ENCODE results near the genes CELSR2, GSTM5, AHCYL1, STRIP1 and SLC6A17.

DNA sequence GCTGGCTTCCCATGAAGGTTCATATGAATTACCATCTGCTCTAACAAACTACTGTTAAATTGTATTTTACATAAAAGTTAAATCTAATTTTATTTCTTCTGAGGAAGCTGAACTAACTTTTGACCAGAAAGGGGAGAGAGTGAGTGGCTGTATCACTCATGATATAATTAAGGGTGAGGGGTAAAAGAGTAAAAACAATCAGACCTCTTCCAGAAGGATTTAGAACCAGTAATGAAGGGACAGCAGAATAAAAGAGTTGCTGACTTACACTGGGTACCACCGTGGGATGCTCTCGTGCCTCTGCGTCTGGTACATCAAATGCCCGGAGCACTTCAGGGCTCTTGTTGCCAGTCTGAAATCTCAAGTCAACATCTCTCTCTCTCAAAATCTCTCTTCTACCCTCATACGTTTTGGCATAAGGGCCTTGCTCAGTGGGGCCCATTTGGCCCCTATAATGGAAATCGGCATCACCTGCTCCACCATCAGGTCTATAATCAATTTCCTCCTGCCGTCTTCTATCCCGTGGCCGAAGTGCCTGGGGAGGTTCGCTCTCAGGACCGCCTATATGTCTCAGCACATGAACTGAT lies 26.4 kb downstream of the CLCC1 start:
- PRO-cap: no peak

DNA sequence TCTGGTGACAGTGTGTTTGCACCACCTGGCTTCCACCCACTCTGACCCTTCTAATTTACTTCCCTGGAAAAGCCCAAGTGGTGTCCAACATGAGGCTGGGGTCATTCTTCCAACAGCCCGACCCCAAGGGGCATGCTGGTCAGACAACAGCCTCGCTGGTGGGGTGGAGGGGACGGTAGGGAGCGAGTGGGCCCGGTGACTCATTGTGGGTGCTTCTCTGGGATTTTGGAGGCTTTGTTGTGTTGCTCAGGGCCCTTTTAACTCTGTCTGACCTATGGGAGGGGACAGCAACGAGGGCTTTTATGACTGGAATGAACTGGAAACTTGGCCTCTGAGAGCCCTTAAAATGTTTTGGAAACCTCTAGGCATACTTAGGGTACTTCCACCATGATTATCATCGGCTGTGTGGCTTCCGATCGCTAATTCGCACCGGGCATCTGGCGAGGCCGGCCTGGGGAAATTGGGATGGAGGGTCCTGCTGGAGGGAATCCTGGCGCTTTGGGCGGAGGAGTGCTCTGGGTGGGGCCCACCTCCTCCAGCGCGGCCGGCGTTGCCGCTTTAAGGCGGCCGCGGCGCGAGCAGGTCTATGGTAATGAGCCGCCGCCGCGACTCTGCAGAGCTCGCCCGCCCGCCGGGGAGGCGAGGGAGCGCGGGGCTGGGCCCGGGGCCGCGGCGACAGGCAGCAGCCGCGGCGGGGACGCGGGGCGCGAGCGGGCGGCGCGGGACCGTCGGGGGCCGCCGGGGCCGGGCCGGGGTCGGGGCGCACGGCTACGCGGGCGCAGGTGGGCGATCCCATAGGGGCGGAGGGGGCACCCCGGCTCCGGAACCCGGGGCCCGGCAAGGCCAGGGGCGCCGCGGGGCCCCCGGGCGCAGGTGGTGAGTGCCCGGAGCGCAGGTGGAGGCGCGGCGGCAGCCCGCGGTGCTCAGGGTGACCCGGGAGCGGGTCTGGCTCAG lies at the start of gene CELSR2:
TSS of gene CELSR2 (plus strand) at position 614 of the 954 bp plus-strand sequence.
- PRO-cap: unidirectional peak, plus-strand start at position 616 of the sequence

GRCh38 chr1:109263027-109263625 lies 13.8 kb downstream of the CELSR2 start:
- PRO-cap: no peak

DNA sequence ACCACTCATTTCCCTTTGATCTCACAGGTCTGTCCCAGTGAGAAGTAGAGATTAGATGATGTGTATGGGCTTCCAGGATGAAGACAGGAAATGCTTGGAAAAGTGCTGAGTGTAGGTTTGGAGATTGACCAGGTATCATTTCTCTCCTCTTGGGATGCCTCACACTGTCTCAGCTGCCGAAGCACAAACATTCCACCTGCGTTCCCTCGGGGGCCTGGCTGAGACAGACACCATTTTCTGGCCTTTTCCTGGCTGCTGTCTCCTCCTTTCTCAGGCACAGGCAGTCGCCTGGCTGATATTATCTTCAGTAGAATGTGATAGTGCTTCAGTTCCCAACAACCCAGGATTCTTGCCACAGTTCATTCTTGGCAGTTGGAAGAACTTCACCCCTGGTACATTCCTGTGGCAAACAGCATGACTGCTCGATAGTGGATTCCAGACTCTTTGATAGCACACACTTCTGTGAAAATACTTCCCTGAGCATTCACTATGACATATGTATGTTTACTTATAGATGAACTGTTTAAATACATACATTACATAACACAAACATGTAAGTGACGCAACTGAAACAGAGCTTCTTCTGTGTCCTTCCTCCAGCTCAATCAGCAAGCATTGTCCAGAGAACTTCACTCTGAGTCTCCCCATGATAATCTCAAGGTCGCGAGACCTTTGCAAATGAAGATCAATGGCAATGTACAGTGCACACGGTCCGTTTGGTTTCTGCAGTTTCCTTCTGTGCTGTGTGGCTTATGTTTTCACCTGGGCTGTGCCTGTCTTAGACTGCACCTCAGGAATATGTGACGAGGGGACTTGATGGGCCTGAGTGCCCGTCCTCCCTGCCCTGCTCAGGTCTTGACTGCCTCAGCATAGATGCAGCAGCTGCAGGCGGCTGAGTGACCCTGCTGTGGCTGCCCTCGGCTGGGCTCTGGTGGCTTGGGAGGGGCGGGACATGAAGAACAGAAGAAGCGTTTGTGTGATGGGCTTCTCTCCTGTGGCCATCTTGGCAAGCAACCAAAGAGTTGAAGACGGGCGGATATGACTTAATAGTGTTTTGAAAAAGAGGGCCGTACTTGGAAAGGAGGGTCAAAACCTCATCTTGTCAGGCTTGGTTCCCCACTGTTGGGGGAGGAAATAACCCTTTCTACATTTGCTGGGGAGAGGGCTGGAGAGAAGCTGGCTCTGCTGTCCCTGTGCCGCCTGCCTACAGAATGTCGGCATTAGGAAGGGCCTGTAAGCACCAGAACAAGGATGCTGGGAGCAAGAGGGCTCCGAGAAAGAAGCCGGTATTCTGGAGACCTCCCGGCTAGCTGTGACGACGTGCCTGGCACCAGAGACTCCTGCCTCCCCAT lies 7.4 kb downstream of the MYBPHL start:
- PRO-cap: no peak

DNA sequence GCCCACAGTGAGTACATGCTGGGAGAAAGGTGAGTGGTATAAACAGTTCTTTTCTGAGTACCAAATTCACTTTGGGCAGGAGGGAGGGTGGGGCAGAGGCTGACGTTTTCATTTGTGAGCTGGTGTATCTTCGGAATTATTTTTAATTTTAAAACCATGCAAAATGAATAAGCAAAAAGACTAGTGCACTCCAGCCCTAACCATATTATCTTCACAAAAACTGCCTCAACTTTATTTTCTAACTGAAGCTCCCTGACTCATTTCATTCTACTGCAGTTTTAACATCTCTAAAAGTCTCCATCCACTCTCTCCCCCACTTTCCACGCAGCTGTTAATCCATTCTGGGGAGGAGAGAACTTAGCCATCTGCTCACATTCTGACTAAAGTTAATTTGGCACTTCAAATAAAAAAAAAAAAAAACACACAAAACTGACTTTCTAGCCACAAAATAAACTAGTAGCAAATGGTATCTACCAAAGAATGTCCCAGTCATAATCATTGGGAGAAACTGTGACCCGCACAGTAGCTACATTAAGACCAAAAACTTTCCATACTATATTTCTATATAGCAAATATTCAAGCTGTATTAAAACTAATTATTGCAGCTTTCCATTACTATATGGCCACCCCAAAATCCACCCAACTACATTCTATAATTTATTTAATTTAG lies 5.4 kb upstream of the MYBPHL start:
- PRO-cap: no peak

DNA sequence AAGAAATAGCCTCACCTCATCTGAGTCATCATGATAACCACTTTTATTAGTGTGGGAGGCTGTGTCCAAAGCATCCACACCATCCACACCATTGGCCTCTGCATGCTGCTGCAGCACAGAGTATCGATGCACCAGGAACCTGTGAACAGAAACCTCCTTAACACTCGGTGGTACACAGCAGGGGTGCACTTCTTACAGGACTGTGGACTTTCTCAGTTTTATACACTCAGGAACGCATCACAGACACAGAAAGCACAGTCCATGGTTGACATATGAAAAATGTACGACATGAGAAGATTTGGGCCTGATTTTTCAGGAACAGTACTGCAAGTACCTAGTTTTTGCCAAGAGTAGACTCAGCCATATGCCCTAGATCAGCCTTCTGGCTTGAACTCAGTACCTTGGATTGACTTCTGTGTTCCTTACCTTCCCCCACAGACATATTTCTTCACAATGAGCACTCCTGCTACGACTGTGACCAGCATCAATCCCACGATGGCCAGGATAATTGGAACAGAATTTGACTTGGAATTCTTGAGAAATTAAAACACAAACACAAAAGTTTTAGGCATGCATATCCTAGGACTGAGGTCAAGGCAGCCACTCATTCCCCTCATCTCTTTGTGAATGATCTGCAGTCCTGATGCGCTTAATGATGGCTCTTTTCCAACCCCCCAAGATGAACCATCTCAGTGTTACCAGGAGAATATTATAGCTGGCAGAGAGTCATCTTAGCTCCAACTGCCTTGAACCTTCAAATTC lies 7.6 kb upstream of the MYBPHL start:
- PRO-cap: no peak

GRCh38 chr1:109340587-109341222 lies 33.9 kb upstream of the MYBPHL start:
- PRO-cap: no peak

DNA sequence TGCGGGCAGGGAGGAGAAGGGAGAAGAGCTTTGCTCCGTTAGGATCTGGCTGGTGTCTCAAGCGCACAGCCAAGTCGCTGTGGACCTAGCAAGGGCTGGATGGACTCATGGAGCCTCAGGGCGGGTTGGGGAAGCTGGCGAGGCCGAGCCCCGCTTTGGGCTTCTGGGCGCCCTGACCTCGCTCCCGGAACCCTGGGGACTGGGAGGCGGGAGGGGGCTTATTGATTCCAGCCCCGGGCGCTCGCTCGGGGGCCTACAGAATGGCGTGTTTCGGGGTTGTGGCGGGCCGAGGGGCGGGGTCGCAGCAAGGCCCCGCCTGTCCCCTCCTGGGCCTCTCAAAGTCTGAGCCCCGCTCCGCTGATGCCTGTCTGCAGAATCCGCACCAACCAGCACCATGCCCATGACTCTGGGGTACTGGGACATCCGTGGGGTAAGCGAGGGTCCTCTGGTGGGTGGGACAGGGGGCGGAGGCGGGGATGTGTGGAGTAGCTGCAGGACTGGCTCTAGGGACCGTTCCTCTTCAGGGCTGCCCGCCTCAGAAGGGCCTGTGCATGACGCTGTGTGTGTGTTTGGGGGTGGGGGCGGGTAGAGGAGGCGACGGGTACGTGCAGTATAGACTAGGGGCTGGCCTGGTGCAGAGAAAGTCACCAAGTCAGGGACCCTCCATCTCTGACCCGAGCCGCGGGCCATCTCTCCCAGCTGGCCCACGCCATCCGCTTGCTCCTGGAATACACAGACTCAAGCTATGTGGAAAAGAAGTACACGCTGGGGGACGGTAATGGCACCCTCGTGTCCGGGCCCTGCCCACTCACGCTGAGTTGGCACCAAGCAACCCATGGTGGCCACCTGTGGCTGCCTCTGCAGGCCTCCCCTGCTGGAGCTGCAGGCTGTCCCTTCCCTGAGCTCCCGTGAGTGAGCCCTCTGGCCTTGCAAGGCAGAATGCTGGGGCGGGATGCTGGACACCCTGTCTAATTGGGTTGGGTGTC lies at the start of gene GSTM5:
TSS of gene GSTM5 (plus strand) at position 333 of the 986 bp plus-strand sequence.
- PRO-cap: no peak

- PRO-cap: no peak
These were observed 8.5 kb upstream of the EPS8L3 start for GRCh38 chr1:109772083-109772701.

DNA sequence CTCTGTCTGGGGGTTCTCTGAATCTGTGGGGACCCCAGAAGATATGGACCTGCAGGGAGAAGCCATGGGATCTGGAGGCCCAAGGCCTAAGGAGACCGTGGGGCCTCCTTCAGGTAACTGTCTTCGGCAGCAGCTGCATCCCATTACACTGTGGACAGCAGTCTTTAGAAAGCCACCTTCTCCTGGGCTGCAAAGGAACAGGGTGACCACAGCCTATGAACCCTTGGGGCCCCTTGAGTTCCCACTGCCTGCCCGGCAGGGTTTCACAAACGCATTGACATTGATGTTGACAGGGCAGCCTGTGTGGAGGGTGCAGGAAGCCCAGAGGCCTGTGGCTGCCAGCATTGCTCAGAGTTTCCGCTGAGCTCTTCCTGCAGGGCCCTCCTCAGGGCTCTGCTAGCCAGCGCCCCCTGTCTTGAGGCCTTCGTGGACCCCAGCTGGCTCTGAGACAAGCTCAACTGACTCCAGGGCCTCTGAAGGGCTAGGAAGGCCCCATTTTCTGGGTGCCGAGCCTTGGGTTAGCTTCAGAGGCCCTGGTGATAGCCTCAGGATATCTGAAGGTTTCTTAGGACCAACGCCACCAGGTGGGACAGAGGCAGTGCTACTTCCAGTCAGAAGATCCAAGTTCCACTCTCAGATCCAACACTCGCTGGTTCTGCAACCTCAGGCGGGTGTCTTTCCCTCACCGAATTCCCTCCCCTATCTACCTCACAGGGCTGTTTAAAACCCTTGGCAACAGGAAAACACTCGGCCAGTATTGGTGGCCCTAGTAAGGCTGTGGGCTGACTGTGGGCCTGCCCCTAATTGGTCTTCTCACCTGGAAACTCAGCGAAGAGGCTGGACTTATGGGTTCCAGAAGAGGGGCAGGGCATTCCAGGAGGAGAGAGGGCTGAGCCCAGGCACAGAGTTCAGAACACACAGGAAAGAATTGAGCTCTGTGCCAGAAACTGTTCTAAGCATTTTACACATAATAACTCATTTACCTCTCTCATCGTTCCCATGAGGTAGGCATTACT lies 27.2 kb upstream of the EPS8L3 start:
- PRO-cap: no peak

DNA sequence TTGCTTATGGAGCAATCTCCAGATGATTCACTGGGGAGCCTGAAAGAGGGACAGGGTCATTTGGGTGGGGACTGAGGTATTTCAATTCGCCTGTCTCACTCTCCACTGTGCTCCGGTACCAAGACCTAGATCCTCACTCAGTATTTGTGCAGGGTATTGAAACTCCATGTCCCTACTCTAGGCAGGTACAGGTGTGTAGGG lies 10.1 kb upstream of the CSF1 start:
- PRO-cap: no peak

DNA sequence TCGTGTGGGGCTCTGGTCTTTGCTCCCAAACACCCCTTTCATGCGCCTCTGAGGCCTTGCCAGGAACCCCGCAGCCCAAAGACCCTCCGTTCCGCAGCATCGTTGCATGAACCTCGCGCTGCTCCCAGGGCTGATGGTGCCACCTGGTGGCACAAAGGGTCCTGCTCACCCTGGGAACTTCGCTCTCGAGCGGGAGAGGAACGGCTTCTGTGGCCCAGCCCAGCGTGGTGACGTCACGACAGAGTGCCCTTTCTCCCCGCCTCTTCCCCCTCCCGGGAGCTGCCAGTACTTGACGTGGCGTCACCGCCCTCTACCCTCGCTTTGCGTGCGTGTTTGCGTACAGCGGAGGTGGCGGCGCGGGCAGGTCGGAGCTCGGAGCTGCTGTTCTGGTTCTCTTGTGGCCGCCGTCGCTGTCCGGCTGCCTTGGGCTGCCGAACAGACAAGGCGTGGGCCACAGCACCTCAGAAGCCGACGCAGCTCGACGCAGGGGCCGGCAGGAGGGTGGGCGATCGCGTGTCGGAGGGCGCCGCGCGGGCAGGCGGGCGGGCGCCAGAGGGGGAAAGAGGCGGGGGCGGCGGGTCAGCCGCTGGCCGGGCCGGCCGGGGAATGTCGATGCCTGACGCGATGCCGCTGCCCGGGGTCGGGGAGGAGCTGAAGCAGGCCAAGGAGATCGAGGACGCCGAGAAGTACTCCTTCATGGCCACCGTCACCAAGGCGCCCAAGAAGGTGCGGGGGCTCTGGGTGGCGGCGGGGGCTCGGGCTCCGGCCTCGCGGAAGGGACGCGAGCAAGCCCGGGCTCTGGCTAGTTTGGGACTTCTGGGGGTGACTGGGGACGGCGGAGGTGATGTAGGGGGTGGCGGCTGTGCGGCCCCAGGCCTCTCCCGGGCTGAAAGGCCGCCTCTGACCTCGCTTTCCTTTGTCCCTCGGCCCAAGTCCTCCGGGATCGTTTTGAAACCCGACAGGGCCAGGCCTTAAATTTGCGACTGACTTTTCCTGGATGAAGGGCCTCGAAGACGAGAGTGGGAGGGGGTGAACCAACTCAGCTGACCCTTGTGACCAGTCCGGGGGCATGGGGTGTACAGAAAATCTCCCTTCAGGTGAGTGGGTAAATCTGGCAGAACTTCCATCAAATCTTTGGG lies at the start of gene AHCYL1:
TSS of gene AHCYL1 (plus strand) at position 319 of the 1,139 bp plus-strand sequence.
- PRO-cap: unidirectional peak, plus-strand start at position 340 of the sequence; unidirectional peak, plus-strand start at position 582 of the sequence

DNA sequence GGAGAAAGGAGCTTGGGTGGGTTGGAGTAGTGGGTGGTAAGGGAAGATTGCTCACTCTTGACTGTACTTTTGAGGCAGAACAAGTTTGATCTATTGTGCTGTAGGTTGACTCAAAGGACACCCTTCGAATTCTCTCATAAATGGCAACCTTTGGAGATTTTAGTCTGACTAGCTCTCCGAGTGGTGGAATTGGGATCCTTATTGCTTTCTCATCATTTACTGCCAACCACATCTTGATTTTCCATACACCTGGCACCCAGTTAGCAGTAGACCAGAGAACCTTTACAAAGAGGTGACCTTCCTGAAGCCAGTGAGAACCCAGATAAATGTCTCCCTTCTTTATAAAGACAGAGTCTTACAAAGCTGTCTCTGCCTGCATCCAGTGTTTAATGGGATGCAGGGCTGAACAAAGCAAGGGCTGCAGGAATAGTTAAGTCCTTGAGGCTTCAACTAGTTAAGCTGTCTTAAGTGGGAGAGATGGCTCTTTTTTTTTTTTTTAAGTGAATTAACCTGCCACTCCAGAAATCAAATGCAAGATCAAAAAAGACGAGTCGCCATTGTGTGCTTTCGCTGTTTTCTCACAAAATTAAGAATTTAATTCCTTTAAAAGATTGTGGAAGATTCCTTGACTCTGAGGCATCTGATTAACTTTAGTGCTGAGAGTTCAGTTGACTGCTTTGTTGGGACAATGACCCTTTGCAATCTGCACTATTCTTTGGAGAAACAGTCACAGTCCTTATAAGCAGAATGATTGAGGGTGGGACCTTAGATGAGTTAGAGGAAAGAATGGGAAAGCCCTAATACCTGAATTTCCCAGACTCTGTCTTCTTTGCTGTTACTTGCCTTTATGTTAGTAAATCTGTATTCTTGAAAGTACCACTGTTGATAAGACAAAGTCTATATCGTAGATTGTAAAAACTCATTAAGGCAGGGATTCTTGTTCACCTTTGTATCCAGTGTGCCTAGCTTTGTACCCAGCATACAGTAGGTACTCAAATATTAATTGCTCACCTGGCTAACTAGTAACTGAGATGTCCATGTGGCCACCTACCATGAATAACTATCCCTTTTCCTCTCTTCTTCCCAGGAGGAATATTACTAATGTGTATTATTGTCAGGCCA lies 1.6 kb downstream of the AHCYL1 start:
- PRO-cap: no peak

- PRO-cap: no peak
These were observed 22.9 kb downstream of the AHCYL1 start for GRCh38 chr1:110007271-110007959.

GRCh38 chr1:110034111-110034842 lies at the start of gene STRIP1:
TSS of gene STRIP1 (plus strand) at chr1:110034624.
- PRO-cap: unidirectional peak, plus-strand start at chr1:110034613

GRCh38 chr1:110083243-110083783 lies 12.8 kb upstream of the ALX3 start:
- PRO-cap: no peak

- PRO-cap: no peak
These were observed at the start of gene SLC6A17 for GRCh38 chr1:110150235-110151218. TSS of gene SLC6A17 (plus strand) at chr1:110150494.

- PRO-cap: no peak
These were observed 1.0 kb downstream of the KCNC4 start for GRCh38 chr1:110210804-110211838.

GRCh38 chr1:110243799-110244163 lies 33.7 kb downstream of the KCNC4 start:
- PRO-cap: no peak

DNA sequence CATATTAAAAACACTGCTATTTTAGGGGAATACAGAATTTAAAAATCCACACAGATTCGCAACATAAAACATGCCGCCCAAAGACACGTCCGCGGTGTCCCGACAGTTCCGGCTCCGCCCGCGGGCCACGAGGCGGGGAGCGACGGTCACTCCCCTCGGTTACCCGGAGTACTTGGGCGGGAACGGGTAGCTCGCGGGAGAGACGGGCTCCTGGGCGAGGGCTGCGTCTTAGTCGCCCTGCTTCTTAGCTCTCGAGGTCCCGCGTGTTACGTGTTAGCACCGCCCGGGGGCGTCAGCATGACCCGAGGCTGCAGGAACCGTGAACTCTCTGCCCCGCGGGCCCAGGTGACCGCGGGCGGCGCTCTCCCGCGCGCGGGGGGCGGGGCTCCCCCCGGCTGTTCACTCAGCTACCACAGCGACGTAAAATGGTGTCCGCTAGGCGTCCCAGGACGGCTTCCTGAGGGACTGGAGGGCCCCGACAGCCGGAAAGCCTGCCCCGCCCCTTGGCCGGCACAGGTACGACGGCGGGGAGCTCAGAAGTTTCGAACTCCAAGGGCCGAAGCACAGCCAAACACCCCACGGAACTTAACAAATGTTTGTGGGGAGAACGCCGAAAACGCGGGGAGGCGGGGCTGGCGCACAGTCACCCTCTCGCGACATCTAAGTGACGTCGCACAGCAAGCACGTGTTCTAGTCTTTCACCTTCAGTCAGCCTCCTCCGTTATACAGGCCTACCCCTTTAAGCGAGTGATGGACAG lies 860 bp upstream of the RBM15 start:
- PRO-cap: no peak

Data from mesenteric fat pad (tissue), 1 donor.